LHCN-M2 (cell line): ENCODE measurements around the gene E2F3.

DNA sequence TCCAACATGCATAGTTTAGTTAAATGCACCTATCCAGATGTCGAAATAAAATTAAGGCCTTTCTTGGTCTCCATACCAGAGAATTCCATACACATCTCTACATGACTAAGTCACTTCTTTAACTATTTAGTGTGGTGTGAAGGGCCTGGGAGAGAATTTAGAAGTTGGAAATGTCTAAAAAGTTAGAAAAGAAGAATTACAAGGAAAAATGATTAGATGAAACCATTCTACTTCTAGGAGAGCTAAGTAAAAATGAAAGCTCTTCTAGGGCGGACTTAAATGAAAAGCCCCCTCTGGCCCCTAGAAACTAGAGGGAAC, 65.6 kb downstream of the ID4 start:
- RAMPAGE, long total RNA = no peak

- RAMPAGE, long total RNA = no peak
Observed at GRCh38 chr6:20401096-20401642, 510 bp upstream of the E2F3 start.

- RAMPAGE, long total RNA = no peak
Observed at GRCh38 chr6:20401643-20402691, at the start of gene E2F3. E2F3 (plus strand) TSS chr6:20401879.

DNA sequence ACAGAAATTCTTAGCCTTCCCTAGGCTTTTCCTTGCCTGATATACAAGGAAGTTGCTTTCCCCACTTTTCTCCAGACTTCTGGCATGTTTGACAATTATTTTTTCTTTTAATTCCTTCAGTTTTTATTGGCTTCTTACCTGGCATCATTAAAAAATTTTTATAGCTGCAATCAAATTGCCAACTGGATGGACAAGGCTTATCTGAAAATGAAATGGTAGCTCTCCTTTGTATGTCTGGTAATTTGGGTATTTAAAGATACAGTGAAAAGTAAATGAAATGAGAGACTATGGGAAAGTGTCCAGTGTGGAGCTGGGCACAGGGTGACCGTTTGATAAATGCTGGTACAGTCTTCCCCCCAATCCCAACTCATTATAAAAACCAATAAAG, 15.3 kb downstream of the E2F3 start:
- RAMPAGE, long total RNA = no peak

GRCh38 chr6:20820361-20821090, 286.3 kb downstream of the CDKAL1 start:
- RAMPAGE, long total RNA = no peak

DNA sequence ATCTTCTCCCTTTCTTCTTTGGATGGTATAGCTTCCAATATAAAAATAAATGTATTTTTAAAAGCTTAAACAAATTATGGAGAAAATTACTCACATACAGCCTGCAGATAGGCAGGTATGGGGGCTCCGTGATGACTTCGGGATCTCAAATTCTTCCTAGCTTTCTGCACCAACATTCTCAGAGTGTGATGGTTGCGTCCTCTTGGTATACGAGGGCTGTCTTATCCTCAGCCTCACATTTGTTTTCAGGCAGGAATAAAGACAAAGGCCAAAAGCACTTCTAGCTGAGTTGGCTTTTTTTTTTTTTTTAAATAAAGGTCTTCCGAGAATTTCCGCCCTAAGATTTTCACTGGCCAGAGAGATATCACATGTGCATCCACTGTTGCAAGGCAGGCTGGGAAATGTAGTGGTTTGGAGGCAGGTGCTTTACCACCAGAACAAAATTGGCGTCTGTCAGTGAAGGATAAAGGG, 335.0 kb upstream of the SOX4 start:
- RAMPAGE, long total RNA = no peak

DNA sequence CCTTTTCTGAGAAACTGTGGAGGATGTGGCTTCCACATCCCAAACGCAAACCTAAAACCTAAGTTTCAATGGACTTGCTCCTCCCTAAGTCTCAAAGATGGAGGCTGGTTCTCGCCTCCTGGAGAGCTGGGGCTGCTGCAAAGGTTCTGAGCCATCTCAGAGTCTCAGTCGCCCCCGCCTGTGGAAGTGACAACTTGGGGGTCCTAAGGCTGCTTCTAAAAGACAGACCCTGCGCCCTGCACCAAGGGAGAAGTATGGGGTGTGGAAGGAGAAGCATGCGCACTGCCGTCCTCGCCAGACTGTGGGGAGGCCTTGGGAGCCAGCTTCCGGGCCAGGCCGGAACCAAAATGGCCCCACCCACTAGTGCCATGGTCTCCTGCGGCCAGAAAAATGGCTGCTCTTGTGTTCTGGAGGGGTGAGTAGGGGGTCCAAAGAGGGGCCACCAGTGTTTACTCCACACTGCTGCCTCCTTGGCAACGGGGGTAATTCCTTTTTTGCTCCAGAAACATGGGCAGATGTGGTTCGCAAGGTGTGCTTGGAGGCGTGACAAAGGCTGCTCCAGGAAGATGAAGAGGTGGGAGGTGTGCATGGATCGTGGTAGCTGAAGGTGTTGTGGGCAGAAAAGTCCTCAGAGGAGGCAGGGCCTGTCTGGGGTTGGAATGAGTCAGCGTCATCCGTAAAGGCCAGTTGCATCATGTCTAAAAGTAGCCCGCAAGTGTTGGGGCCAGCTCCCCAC, 329.9 kb upstream of the SOX4 start:
- RAMPAGE, long total RNA = no peak

DNA sequence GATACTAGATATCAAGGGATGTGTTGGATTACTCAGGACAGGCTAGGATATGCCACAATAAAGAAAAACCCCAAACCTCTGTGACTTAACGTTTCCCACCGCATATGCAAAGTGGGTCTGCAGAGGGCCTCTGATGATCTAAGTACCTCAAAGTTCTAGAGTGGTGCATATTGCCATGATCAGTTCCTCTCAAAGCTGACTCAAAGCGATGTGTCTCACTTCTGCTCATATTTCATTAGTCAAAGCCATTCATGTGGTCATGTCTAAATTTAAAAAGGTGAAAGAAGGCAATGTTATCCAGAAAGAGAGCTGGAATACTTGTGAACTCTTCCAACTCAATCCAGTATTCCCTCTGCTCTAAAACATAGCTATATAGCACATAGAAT, 155.0 kb upstream of the SOX4 start:
- RAMPAGE, long total RNA = no peak

GRCh38 chr6:21570242-21570722, 23.3 kb upstream of the SOX4 start:
- RAMPAGE, long total RNA = no peak

DNA sequence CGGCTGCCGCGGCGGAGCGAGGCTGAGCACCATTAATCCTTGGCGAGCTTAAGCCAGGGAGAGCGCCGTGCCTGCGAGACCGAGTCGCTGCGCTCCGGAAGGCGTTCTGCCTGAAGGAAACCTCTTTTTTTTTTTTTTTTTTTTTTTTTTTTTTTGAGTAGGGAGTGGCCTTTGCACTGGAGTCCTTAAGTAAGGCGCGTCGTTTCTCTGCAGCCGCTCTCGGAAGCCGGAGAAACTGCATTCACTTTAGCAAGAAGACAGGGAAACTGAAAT, 4.8 kb upstream of the SOX4 start:
- RAMPAGE, long total RNA = no peak

- RAMPAGE, long total RNA = no peak
Observed at GRCh38 chr6:21594348-21594725, 786 bp downstream of the SOX4 start.

DNA sequence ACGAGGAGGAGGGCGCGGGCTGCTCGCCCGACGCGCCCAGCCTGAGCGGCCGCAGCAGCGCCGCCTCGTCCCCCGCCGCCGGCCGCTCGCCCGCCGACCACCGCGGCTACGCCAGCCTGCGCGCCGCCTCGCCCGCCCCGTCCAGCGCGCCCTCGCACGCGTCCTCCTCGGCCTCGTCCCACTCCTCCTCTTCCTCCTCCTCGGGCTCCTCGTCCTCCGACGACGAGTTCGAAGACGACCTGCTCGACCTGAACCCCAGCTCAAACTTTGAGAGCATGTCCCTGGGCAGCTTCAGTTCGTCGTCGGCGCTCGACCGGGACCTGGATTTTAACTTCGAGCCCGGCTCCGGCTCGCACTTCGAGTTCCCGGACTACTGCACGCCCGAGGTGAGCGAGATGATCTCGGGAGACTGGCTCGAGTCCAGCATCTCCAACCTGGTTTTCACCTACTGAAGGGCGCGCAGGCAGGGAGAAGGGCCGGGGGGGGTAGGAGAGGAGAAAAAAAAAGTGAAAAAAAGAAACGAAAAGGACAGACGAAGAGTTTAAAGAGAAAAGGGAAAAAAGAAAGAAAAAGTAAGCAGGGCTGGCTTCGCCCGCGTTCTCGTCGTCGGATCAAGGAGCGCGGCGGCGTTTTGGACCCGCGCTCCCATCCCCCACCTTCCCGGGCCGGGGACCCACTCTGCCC, 2.1 kb downstream of the SOX4 start:
- RAMPAGE, long total RNA = no peak

DNA sequence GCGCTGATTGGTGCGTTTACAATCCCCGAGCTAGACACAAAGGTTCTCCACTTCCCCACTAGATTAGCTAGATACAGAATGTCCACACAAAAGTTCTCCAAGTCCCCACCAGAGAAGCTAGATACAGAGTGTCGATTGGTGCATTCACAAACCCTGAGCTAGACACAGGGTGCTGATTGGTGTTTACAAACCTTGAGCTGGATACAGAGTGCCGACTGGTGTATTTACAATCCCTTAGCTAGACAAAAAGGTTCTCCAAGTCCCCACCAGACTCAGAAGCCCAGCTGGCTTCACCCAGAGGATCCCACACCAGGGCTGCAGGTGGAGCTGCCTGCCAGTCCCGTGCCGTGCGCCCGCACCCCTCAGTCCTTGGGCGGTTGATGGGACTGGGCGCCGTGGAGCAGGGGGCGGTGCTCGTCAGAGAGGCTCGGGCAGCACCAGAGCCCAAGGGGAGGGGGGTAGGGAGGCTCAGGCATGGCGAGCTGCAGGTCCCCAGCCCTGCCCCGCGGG, 16.0 kb downstream of the SOX4 start:
- RAMPAGE, long total RNA = no peak

DNA sequence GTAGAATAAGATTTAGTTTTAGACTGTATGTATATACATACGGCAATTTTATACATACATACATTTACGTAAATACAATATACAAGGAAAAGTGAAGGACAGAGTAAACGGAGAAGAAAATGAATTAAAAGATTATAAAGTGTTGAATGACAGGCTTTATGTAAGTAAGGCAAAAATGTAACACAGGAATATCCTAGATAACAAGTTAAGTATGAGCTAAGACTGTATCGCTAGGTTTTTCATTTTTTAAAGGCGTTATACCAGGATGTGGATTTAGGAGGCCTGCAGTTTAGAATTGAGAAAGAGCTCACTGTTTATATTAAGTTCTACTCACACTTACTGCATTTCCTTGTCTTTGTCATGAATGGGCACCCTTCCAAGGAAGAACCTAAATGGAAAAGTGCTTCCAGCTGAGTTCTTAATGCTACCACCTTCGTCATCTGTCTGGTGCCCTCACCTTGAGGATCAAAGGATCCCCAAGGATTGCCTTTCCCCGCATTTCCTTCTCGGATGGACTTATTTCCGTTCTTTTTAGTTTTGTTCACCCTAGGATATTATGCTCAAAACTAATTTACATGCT, 148.7 kb downstream of the SOX4 start:
- RAMPAGE, long total RNA = no peak

DNA sequence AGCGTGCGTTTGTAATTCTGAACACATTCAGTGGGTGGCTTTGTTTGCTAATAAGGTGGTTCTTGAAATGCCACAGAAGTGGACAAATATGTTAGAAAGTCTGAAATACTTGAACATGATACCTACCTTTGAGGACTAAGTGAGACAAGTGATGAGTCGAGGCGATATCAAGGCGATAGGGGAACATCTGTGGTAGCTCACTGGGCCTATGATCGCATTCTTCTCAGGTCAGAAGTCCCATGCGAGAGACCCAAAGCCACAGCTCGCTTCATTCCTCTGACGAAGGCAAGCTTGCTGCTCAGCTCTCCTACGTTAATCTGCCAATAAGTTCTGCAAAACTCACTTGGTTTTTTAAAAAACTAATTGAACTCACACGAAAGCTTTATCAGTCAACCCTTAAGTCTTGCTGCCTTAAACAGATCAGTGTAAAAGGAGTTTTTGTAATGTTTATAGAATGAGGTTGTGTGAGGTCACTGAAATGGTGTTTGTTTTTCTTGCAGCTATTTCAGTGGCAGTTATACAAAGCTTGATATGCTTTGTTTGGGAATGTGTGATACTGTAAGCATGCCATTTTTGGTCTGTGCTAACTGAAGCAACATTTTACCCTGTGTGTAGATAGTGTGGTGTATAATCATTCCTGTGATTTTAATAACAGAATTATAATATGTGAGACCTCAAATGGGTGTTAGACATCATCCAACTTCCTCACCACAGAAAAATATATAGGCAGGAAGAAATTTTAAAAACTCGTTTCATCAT, 160.1 kb downstream of the SOX4 start:
- RAMPAGE, long total RNA = no peak

- RAMPAGE, long total RNA = no peak
Observed at GRCh38 chr6:21844907-21845527, 251.5 kb downstream of the SOX4 start.

DNA sequence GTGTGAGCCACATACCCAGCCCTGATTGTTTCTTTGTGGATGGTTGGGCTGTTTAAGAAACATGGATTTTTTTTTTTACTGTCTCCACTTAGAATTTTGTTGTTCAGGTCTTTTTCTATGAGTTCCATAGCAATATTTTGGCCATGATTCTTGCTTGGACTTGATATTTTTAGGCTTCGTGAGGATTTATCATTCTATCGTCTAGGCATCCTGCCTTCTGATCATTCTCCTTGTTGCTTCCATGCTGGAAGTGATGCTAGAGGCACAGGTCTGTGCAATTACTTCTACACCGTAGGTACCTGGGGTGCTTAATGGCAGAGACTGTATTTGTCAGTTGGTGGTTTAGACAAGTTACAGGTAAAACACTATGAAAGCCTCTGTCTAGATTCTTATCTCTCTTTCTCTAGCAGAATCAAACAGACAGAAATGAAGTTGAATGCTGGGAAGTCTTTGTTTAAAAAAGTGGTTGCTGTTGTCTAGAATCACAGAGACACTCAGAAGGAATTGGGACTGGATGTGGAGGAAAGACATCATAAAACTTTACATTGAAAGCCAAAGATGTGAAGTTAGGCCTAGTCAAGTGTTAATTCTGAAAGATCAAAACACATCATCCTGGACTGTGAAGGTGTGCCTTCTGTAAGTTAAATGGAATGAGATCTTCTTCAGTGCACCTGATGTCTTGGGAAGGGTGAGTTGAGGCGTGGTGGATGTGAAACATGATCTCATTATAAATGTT, 290.0 kb downstream of the SOX4 start:
- RAMPAGE, long total RNA = no peak

- RAMPAGE, long total RNA = no peak
Observed at GRCh38 chr6:22348942-22349644, 52.3 kb upstream of the PRL start.

DNA sequence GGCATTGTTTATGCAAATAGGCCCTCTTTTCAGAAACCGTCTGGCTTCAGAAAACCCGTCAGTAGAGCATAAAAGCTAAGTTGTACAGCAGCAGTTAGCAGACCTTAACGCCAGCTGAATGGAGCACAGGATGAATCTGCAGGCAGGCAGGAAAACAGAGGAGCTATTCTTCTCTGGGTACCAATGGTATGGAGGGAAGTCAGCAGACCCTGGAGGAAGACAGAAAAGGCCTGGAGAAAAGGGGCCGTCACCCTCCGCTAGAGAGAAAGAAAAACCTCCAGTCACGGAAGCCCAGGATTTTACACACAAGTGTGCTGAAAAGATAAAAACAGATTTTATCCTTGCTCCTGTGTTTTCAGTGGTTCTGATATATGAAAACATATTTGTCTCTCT, 215.7 kb downstream of the HDGFL1 start:
- RAMPAGE, long total RNA = no peak

DNA sequence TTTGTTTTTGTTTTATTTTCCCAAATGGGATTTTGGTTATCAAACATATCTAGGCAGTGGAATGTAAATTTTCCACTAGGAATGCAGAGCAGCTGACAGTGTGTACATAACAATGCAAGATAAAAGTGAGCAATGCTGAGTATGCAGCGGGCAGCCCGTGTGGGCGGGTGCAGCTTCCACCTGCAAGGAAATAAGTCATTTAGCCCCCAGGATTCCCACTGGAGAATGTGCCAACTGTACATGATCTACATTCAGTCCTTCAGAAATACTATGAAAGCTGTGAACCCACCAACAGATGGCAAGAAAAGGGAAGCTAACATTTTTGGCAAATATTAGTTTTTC, 44.4 kb downstream of the DCDC2 start:
- RAMPAGE, long total RNA = no peak